ENCODE data around the genes SLC39A1 and TPM3.

- CAGE, long polyA plus RNA: no peak
- RRBS: no CpG with 5 or more reads among the region's 13 CpGs
These were observed 521 bp downstream of the SLC27A3 start for GRCh38 chr1:153775881-153775974.

DNA sequence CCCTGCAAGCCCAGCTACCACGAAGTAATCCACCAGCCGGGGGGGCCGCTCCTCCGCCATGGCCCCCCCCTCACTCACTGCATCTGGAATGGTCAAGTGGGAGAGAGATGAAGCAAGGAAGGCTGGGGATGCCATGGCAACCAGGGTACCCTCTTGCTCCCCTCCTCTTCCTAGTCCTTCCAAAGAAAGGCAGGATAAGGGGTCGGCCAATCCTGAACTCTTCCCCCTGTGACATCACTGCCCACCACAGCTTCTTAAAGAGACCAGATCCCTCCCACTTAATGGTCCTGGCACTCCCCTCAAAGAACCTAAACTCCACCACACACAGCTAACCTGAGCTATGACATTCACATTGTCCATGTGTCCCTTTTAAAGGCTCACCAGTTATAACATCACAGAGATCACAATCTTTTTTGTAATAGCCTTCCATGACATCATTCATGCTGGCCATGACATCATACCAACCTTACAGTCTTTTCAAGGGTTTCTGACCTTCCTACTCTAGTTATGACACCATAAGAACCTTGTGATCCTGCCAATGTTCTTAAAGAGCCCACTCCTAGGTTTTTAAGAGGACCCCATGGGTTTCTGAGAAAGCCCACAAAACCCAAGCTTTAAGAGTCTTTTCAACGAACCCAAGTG, 2.1 kb downstream of the DENND4B start:
- CAGE, long polyA plus RNA: no peak
- RRBS: 90% methylated on average over 2 of the region's 6 CpGs

GRCh38 chr1:153963193-153964032, at the start of gene SLC39A1:
Gene SLC39A1, minus strand, starts transcription at chr1:153963537.
- CAGE, long polyA plus RNA: start-site peak on the minus strand at chr1:153963508-153963543, 561 and 643 reads in 2 replicates
- RRBS: 3% methylated on average over 22 of the region's 53 CpGs

- CAGE, long polyA plus RNA: no peak
- RRBS: no CpG with 5 or more reads among the region's 11 CpGs
These were observed 4.7 kb downstream of the CREB3L4 start for GRCh38 chr1:153972065-153973181.

- CAGE, long polyA plus RNA: no peak
- RRBS: no CpG with 5 or more reads among the region's 6 CpGs
These were observed 3.7 kb upstream of the JTB start for GRCh38 chr1:153981078-153981584.

- CAGE, long polyA plus RNA: no peak
- RRBS: no CpG with 5 or more reads among the region's 15 CpGs
These were observed 9.9 kb downstream of the TPM3 start for GRCh38 chr1:154181847-154182484.

DNA sequence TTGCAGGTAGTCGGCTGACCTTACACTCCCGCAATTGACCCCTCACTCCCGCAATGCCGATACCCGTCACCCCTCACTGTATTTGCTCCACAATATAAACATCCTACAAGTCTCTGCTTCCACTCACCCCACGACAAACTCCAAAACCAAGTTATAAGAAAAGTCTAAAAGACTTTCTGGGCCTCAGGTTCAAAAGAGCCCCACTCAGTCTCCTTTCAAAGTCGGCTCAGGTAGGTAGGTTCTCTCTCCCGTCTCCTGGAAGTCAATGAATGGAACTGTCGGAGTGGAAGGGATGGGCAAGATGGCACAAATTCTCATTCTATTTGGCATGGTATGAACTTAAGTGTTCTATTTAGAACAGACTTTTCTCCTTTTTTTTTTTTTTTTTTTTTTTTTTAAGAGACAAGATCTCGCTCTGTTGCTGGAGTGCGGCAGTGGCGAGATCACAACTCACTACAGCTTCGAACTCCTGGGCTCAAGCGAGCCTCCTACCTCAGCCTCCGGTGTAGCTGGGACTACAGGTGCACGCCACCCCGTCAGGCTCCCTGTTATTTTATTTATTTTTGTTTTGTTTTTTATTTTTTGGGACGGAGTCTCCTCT, 8.3 kb downstream of the TPM3 start:
- CAGE, long polyA plus RNA: no peak
- RRBS: no CpG with 5 or more reads among the region's 18 CpGs

DNA sequence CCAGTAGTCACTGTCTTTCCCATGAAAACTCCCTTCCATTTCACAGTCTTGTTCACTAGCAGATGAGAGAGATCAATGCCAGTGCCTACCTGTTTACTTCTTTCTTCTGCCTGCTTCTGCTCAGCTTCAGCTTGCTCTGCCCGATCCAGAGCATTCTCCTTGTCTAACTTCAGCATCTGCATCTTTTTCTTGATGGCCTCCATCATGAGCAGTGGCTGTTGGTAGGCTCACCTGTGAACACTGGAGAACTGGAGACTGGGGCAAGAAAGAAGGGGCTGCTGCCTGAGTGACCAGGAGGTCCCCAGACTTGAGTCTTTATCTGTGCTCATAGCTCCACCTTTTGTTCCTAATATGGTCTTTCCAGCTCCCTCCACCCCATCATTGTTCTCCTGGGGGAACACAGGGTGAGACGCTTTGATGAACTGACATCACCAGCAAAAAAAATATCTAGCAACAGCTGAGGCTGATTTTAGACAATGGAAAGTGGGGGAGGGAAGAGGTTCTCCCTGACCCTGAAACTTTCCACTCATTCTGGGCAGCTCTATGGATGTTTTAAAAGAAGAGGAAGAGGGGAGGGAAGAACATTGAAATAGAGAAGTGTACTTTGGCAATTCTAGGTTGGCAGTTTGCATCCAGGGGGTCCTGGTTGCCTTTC, at the start of gene TPM3:
TPM3 (minus strand) TSS at position 288 of the 655 bp plus-strand sequence.
- CAGE, long polyA plus RNA: no peak
- RRBS: no CpG with 5 or more reads among the region's 2 CpGs

- CAGE, long polyA plus RNA: no peak
- RRBS: no CpG with 5 or more reads among the region's 8 CpGs
These were observed 1.9 kb upstream of the TPM3 start for GRCh38 chr1:154193808-154194186.

DNA sequence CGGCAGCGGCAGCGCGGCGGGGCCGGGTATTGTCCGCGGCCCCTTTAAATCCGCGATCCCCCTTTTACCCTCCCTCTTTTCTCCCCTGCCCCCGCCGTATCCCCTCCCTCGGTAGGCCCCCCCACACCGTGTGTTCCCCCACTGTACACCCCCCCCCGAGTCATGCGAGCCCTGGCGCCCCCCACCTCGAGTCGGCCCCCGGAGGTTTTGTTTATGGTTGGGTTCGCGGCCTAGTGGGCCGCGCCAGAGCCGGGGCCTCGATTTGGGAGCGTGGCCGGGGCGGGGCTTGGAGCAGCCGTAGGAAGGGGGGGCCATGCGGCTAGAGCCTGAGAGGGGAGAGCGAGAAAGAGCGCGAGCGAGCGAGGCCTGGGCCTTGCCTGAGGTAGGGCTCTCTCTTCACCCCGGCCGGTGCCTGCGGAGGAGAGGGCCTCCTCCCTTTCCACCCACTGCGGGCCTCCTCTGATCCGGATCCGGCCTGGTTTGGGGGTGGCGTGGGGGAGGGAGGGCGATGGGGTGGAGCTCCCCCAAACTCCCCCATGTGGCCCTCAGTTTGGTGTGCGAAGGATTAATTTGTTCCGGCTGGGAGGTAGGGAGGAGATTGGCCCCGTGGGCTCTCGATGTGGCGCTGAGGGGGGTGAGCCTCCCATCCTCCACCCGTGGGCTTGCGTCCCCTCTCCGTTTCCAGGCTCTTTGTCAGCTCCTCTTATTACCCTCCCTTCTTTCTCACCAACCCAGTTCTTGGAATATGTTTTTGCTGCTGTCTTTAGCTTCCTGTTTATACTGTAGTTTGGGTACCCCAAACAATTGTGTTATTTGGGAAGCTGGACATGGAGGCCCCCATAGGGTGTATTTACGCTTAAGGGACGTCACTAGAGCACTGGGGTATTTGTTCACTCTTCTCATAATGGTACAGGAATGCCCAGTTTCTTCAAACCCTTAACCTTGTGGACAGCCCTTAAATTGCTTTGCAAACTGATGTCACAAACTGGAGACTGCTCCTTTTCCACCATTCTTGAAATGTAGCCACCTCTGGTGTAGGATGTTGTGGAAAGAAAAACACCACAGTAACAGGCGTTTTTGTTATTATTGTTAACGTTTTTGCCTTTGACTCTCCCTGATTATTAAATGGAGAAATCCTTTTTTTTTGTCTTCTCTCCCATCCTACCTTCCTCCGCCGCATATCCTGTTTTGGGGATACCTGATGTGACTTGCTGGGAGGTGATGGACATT, 675 bp downstream of the UBAP2L start:
- CAGE, long polyA plus RNA: no peak
- RRBS: 3% methylated on average over 12 of the region's 58 CpGs

DNA sequence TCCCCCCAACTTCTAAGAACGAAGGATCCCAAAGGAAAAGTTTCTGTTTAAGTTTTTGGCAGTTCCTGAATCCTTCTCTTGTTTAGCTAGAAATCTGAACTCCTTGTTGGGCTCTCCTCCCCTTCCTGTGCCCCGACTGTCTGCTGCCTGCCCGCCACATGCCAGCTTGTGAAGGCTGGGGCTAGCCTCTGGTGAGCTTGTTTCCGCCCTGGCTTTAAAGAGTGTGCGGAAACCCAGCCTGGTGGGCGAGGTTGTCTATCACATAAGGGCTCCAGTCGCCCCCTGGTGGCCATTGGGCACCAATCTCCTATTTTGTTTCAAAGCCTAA, 9.6 kb downstream of the ATP8B2 start:
- CAGE, long polyA plus RNA: no peak
- RRBS: no CpG with 5 or more reads among the region's 7 CpGs

- CAGE, long polyA plus RNA: no peak
- RRBS: no CpG with 5 or more reads among the region's 13 CpGs
These were observed 2.1 kb downstream of the IL6R start for GRCh38 chr1:154406840-154407959.

DNA sequence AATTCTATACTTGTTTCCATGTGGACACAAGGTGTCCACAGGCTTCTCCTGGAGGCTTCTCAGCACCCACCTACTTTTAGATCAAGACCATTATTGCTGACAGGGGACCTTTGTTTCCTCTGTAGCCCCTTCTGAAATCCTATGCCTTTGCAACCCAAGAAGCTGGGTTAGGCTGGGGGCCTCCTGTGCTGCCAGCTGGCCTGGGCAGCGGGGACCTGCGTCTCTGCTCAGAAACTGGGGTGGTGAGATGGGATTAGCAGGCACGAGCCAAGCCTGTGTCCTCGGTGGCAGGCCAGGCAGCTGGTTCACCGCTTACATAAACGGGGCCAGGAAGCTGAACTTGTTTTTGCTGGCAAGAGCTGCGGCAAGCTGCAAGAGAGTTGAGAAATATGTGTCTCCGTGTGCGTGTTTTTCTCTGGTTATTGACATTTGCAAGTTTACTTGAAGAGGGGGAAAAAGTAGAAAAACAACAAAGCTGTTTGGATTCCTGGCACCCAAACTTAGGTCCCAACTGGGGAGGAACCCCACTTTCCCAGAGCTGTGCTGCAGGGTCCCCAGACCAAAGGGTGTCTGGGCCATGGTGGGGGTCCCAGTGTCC, 14.3 kb downstream of the IL6R start:
- CAGE, long polyA plus RNA: no peak
- RRBS: no CpG with 5 or more reads among the region's 9 CpGs

GRCh38 chr1:154433548-154434009, 28.4 kb downstream of the IL6R start:
- CAGE, long polyA plus RNA: no peak
- RRBS: no CpG with 5 or more reads among the region's 10 CpGs

DNA sequence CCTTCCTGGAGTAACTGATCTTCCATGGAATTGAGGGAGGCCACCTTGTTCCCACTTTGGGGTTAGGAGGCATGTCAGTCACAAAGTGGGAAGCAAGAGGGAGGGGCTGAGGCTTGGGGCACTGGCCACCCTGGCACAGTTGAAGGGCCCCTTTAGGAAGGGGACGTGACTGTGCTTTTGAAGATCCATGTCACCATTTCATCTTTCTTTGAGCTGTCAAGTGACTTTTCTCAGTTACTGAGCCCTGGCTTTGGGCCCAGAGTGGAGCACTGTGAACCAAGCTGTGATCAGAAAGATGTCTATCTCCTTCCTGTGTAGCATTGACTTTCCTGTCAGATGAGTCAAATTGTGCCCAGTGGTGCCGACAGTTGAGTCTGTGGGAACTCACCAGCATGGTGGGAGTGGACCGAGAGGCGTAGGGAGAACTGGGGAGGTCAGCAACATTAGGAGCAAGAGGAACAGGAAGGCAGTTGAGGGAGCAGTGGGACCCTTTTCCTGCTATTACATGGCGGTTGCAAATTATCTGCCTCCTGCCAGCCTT, 38.4 kb upstream of the TDRD10 start:
- CAGE, long polyA plus RNA: no peak
- RRBS: no CpG with 5 or more reads among the region's 5 CpGs

DNA sequence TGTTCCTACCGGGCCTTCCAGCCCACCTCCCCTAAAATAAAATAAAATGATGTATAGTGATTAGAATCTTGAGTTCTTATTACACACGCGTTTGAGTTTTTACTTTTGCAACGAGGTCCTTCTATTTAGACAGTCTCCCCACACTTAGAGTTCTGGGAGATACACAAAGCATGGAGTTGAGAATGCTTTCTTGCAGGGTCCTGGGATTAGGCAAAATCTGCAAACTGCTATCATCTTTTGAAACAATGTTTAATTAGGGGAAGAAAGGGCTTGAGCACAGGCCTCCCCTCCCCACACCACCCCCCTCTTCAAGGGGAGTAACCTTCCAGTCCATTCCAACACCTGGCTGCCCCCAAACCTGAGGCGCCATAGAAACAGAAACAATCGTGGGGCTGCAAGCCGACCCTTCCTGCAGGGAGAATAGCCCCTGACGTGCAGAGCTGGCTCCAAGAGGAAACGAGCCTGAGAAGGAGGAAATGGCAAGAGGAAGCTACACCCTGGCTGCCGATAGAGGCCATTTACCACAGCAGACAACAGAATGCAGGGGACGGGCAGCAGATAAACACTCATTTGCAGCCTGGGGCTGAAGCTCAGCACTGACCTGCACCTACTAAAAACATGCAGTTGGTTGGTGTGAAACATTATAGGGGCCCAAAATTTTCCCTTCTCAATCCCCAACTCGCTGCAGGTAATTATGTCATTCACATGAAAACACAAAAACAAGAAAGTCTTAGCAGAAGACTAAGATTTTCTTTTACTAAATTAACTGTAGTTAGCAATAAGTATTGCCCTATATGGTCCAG, 8.8 kb upstream of the TDRD10 start:
- CAGE, long polyA plus RNA: no peak
- RRBS: no CpG with 5 or more reads among the region's 12 CpGs

DNA sequence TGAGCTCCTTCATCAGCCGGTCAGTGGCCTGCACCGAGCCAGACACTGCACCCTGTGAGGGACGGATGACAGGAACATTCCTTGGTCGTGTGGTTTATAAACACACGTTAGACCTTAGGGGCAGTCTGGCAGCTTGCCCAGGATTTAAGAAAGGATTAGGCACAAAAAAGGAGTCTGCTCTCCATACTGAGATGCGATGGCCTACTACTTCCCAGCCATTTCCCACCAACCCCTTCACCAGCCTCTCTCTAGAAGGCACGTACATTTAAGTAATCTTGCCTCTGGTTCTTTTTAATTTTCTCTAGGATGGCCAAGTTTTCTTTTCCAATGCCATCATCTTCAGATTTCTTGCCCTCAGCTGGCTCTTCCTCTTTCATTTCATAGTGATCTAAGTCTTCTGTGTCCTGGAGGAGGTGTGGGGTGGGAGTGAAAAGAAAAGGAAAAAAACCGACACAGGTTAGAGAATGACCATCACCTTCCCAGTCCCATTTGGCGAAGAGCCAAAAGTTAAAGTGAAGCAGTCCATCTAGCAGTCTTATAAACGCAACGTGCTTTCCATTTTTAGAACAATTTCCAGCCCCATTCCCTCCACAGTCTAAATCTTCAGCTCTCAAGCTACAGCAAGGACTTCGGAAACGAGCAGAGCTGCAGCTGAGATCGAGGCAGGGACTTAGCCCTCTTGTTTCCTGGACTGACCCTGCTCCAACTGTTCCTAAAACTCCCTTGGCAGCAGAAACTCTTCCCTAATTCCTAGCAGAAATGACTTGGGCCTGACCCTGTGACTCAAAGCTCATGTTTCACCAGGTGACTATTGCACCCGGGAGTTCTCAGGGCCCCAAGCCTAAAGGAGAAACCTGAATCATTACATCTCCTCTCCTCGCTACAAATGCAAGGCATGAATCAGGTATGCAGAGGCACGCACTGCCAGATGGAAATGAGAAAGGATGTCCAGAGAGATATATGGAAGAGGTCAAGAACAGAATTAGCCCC, 5.4 kb downstream of the UBE2Q1 start:
- CAGE, long polyA plus RNA: no peak
- RRBS: no CpG with 5 or more reads among the region's 17 CpGs

DNA sequence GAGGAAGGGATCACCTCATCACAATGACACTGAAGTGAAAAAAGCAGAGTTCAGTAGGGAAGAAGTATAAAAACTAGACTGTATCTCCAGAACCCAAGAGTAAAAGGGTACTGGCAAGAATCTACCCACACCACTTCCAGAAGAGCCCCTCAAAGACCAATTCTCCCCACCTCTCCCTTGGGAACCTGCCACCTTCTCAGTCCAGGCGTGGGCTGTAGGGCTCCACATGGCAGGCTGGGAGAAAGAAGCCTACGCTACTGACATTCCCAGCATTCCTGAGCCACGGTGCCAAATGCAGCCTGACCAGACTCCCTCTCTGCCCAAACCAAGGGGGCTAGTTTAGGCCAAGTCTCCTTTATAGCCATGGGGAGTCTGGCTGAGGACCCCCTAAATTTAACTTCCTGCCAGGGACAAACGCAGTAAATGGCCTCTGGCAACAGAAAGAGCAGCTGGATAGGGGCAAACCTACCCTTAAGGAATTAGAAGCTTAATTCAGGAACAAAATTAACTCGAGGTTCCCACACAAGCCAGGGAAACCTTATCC, 2.0 kb downstream of the UBE2Q1 start:
- CAGE, long polyA plus RNA: no peak
- RRBS: no CpG with 5 or more reads among the region's 5 CpGs

GRCh38 chr1:154574595-154575616, 7.3 kb downstream of the CHRNB2 start:
- CAGE, long polyA plus RNA: no peak
- RRBS: no CpG with 5 or more reads among the region's 9 CpGs

- CAGE, long polyA plus RNA: no peak
- RRBS: 25% methylated on average over 1 of the region's 11 CpGs
These were observed 16.0 kb downstream of the CHRNB2 start for GRCh38 chr1:154583376-154584095.